Sciatic nerve (tissue), 1 donor: ENCODE measurements around the gene KRT6A.

- PRO-cap, result no peak
These were observed 302 bp downstream of the FIGNL2 start for GRCh38 chr12:51848259-51848573.

- PRO-cap, result no peak
These were observed 16.3 kb upstream of the FIGNL2 start for GRCh38 chr12:51864804-51865295.

GRCh38 chr12:51885837-51886554 lies 1.9 kb upstream of the ANKRD33 start:
- PRO-cap, result no peak

GRCh38 chr12:52008441-52009418 lies 2.0 kb downstream of the TAMALIN start:
- PRO-cap, result unidirectional peak, plus-strand start at chr12:52009007

GRCh38 chr12:52022998-52023268 lies 16.2 kb downstream of the TAMALIN start:
- PRO-cap, result unidirectional peak, plus-strand start at chr12:52023023

DNA sequence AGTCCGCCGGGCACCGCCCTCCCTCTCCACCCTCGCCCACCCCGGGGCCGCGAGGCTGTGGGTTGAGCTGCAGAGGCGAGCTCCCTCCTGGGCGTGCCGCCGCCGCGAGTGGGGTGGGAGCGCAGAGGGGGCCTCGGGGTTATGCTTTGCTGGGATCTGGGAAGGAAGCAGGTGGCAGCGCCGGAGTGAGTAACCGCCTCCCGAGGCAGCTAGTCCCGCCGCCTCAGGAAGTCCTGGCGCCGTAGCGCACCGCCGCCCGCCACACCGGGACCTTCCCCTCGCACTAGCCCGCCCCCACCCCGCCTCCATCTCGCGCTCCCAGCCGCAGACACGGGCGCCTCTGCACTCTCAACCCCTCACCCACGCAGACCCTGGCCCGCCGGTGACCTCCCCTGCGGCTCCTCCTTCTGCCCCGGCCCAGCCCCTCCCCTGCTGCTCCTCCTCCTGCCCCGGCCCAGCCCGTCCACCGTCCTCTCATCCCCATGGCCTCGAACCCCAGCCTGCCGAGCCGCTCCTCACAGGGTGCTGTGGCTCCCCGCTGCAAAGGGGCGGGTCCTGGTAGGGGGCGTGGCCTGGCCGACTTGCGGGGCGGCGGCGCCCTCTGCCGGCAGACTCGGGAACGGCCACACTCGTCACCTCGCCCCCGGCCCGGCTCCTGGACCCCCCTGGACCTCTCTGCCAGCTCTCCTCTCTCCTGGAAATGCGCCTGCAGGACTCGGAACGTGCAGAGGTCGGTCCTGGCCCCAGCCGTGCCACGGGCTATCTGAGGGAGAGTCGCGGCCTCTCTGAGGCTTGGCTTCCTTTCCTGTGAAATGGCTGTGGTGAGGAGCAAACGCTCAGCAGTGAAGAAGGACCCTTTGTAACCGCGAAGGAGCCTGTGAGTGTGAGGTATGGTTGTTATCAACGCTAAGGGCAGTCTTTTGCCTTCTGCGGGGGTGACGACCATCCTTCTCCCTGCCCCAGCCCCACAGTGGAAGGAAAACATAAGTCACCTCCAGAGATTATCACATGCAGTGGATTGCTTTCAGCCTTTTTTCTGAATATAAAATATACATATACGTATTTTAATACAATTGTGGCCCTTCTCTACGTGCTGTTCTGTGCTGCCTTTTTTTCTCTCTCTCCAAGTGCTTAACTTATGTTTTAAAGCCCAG lies 16.9 kb downstream of the TAMALIN start:
- PRO-cap, result bidirectional peak, plus-strand start at position 142 of the sequence, minus-strand start at position 115 of the sequence; bidirectional peak, plus-strand start at position 610 of the sequence, minus-strand start at position 502 of the sequence

DNA sequence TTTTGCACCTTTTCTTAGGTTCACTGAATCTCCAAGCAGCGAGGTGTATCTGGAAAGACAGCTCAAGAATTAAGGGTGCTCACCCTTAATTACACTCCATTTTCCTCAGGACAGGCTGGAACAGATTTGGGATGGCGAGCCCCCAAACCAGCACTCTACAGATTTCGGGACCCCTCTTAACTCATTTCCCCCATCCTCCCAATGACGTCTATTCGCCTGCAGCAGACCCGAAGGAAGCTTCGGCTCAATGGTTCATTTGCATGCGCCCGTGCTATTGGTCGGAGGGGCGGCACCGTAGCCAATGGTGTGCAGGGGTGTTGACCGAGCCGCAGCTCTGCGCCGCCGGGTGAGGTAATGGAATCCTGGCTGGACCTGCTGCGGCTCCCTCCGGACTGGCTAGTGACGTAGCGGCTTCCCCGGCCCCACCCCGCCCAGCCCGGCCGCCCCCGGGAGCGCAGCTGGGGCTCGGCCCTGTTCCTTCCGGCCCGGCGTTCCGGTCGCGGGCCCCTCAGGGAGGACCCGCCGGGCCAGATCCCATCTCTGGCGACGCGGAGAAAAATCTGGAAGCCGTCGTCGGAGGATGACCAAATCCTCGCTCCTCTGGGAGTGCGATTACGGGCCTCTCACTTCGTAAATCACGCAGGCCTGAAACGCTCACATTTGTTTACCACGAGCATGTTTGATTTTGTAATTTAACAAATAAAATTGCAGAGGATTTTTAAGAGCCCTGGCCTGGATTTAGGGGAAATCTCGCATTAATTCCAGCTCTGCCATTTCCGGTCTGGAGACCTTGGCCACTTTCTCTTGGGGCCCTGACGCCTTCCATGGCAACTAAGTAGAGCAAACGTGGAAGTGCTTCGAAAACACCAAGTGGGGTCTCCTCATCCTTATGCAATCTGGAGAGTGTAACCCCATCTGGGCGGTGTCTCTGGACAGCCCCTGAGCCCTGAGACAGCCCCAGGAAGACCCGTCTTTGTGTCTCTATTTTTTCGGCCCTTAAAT lies 18.2 kb upstream of the NR4A1 start:
- PRO-cap, result bidirectional peak, plus-strand start at position 552 of the sequence, minus-strand start at position 203 of the sequence

GRCh38 chr12:52043414-52043847 lies 7.8 kb upstream of the NR4A1 start:
- PRO-cap, result unidirectional peak, plus-strand start at chr12:52043713

DNA sequence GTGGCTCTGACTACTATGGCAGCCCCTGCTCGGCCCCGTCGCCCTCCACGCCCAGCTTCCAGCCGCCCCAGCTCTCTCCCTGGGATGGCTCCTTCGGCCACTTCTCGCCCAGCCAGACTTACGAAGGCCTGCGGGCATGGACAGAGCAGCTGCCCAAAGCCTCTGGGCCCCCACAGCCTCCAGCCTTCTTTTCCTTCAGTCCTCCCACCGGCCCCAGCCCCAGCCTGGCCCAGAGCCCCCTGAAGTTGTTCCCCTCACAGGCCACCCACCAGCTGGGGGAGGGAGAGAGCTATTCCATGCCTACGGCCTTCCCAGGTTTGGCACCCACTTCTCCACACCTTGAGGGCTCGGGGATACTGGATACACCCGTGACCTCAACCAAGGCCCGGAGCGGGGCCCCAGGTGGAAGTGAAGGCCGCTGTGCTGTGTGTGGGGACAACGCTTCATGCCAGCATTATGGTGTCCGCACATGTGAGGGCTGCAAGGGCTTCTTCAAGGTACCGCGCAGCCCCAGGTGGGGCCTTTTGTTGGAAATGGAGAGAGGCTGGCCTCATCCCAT lies 3.5 kb downstream of the NR4A1 start:
- PRO-cap, result no peak

DNA sequence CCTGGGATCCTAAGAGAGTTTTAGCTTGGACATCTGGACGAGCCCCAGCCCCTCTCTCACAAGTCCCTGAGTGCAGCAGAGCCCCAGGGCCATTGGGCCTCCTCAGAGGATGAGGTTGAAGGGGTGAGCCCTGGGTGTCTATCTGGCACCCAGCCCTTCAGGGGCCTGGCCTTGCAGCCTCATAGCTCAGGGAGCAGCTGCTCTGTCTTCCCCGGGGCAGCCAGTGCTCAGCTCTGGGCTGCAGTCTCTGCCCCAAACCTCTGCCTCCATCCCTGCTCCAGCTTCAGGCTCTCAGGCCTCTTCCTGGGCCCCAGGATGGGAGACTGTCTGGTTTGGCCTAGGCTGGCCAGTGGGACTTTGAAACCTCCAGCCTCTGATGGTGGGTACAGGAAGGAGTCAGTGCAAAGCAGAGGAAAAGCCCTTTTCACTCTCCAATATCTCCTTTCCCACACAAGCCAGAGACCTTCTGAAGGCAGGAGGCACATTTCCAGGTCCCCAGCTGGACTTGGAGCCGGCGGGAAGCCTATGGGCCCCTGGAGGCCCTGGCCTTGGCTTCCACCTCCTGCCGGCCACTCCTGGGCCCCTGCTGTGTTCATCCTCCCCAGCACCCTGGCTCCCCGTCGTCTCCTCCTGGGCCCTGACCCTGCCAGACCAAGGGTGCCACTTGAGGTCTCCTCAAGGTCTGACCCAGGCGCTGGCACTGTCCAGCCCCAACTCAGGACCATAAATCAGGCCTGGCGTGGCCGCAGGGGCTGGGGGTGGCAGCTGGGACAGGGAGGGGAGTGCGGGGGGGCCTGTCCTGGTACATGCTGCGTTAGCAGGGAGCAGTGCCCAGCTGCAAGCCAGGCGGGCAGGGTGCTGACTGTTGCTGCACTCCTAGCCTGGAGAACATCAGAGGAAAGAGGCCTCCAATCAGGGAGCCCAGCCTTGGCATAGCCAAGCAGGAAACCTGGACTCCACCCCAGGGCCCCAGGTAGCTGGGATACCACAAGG lies 6.9 kb upstream of the ATG101 start:
- PRO-cap, result unidirectional peak, plus-strand start at position 834 of the sequence

- PRO-cap, result no peak
These were observed 36.2 kb downstream of the SMIM41 start for GRCh38 chr12:52115748-52115978.

GRCh38 chr12:52232495-52233001 lies 495 bp upstream of the KRT7 start:
- PRO-cap, result unidirectional peak, plus-strand start at chr12:52232611; bidirectional peak, plus-strand start at chr12:52232673, minus-strand start at chr12:52232660

DNA sequence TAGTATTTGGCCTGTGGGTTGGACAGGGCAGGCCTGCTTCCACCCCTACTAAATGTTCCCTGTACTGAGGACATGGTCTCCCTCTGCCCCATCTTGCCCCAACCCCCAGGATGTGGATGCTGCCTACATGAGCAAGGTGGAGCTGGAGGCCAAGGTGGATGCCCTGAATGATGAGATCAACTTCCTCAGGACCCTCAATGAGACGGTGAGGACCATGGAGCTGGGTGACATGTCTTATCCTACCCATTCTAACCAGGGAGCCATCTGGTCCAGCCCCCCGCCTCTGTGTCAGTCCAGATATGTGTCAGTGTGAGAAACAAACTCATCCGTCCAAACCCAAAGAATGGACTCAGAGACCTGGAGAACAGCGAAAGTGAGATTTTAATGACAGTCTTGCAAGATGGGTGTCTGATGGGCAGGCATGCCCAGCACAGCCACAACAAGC lies 5.5 kb downstream of the KRT7 start:
- PRO-cap, result no peak

DNA sequence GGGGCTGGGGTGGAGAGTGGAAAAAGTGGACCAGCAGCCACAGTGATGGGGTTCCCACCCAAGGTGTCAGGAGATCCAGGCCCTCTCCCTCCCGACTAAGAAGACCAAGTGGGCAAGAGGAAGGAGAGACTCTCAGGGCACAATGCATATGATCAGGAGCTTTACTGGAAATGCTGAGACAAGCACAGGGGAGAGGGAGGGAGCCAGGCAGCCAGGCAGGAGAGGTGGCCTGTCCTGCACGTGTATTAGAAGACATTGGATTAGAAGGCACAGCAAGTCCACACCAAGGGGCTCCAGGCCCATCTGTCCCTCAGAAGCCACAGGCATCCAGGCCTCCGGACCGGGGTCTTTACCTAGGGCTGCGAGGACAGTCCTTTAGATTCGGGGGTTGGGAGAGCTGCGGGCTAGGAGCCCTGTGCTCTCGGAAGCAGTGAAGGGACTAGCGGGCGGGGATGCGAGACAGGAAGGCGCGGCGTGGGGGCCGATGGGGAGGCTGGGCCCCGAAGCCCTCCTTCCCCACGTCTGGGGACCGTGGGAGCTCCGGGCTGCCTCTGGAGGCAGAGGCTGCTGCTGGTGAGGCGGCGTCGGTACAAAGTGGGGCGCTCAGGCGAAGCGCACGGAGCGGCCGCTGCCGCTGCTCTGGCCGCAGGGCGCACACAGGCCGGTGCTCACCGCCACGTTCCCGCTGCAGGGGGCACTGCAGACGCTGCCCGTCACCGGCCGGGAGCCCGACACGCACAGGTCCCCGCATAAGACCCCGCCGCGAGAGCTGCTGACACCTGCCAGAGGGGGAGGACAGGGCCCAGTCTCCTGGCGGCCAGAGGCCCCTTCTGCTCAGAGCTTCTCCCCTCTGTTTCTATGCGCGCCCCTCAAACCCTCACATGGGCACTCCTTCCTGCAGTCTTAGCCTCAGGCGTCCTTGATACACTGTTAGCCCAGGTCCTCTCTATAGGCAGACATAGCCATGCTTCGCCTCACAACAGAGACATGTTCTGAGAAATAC lies 17.1 kb downstream of the KRT7 start:
- PRO-cap, result no peak

GRCh38 chr12:52277323-52278202 lies 3.1 kb downstream of the KRT86 start:
- PRO-cap, result no peak

DNA sequence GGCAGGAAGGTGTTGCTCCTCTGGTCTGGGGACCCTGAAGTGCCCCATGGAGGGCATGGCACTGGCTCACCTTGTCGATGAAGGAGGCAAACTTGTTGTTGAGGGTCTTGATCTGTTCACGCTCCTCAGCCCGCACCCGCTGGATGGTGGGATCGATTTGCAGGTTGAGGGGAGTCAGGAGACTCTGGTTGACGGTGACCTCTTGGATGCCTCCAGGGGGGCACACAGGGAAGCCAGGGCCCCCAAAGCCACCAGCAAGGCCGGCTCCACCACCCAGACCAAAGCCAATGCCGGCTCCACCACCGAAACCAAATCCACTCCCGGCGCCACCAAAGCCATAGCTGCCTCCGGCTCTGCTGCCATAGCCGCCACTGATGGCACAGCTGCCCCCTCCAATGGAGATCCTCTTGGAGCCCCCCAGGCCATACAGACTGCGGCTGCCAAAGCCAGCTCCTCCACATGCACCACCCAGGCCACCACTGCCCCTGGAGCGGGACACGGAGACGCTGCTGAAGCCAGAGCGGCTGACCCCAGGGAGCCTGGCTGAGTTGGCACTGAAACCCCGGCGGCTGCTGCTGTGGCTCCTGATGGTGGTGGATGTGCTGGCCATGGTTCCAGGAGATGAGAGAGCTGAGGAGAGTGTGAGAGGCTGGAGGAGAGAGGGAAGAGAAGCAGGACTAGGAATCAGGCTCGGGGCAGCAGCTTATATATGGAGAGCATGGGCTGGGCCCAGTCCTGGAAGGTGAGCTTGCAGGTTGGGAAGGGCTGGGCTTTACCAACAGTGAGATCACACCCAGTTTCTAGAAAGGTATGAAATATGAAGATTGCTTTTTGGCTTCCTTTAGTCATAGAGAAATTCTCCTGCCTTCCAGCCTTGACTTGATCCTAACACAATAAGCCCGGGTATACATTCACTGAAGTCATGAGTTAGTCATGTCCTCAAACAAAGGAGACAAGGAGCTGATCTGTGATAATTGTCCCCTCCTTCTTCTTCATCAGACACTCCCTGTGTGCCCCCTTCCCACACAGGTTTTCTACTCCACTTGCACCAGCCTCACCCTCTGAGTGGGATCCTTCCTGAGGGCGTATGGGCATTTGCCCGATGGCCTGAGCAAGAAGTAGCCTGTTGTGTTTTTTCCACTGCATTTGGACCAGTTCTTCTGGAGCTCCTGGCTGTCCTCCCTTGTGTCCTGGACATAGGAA lies at the start of gene KRT6A:
TSS of gene KRT6A (minus strand) at position 679 of the 1,203 bp plus-strand sequence.
- PRO-cap, result unidirectional peak, minus-strand start at position 679 of the sequence

DNA sequence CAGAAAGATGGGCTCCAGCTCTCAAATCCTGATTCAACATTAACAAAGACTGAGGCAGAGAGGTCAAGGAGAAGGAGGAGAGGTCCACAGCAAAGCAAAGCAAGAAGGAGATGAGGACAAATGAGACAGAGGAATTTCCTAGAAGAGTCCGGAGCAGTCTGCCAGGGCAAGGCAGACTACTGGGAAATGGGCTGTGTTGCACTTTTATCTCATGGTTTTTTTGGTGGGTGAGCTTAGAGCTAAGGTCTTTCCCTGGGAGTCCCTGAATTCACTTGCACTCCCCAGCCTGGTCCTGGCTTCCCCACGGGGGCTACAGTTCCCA lies 6.7 kb upstream of the KRT72 start:
- PRO-cap, result no peak

GRCh38 chr12:52630387-52631146 lies 12.2 kb upstream of the KRT73 start:
- PRO-cap, result no peak

DNA sequence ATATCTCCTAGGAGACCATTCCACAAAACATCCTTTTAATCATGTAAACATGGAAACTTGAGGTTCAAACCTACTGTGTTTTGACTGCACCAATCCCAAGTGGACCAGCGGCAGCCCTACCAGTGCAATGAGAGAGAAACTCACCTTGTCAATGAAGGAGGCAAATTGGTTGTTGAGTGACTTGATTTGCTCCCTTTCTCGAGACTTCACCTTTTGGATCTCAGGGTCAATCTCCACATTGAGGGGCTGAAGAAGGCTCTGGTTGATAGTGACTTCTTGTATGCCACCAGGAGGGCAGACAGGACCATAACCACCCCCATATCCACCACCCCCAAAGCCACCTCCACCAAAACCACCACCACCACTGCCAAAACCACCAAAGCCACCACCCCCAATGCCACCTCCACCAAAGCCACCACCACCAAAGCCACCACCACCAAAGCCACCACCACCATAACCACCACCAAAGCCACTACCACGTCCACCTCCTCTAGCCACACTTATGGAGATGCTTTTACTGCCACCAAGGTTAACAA lies 525 bp downstream of the KRT1 start:
- PRO-cap, result no peak

- PRO-cap, result no peak
These were observed 5.9 kb downstream of the KRT3 start for GRCh38 chr12:52789827-52790636.